A375 (cell line): ENCODE data around the gene SF3B6.

DNA sequence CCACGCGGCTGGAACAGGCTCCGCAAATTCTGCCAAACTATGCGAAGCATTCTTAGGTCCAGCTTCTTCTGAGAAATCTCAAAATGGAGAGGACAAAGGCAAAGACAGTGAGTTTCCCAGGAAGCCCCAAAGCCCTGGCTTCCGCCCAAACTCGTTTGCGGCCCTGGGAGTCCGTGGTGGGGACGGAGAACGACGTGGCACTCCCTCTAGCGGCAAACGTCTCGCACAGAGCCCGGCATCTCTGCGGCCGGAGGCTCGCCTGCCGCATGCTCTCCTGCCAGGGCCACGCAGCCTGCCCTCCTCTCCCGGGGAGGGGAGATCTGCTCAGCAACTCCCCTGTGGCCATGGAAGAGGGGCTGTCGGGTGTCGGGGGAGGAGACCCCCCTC lies 33.5 kb upstream of the KLHL29 start:
- RAMPAGE, long total RNA = no peak

DNA sequence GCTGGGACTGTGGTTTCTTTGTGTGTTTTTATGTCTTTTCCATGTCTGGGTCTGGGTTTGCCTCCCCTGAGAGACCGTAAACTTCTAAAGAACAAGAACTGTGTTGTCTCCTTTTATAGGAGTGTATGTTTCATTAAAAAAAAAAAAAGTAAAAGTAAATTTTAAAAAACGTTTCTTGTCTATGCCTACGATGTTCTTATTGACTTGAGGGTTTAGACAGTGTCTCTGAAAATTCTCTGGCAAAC lies 67.9 kb downstream of the KLHL29 start:
- RAMPAGE, long total RNA = no peak

- RAMPAGE, long total RNA = no peak
These were observed 179.1 kb downstream of the KLHL29 start for GRCh38 chr2:23564206-23564424.

DNA sequence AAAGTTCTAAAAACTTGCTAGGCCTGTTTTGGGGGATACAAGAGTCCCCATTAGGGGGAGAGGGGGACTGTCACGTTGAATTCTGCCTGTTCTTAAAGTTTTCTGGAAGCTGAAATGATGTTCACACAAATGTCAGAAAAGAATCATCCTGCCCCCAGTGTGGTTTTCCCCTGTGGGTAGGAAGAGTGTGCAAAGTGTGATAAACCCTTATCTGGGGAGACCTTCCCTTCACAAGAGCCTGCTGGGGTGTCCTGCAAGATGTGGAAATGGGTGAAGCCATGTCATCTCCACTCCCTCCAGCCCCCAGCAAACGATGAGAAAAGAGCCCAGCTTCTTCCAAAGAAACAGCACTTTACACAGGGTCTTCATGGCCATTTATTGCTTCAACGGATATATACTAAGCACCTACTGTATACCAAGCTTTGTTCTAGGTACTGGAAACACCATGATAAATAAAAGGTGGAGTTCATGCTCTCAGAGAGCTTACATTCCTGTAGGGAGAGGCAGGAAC lies 1.5 kb downstream of the MFSD2B start:
- RAMPAGE, long total RNA = no peak

DNA sequence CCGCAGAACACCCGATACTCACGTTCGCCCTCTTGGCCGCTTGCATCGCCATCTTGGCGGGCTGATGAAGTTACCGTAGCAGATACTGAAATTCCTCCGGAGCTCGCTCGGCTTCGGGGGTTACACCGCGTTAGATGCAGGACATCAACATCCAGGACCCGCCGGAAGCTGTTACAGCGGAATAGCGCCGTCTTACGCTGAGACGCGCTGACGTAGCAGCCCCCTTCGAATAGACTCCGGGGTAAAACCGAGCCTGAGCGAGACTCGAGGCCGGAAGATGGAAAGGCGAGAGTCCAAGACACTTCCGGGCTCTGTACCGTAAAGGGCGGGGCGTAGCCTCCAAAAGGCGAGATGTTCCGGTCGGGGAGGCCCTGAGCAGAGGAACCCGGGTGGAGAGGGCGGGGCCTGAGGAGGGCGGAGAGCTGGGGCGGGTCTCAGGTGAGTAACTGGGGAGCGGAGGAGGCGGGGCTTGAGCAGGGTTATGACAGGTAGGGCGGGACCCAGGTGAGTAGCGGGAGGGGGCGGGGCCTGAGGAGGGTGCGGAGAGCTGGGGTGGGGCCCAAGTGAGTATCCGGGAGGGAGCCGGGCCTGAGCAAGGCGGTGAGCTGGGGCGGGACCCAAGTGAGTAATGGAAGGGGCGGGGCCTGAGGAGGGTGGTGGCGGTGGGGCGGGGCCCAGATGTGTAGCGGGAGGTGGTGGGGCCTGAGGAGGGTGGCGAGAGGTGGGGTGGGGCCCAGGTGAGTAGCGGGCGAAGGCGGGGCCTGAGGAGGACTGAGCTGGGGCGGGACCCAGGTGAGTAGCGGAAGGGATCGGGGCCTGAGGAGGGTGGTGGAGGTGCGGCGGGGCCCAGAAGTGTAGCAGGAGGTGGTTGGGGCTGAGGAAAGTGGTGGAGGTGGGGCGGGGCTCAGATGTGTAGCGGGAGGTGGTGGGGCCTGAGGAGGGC lies at the start of gene SF3B6:
Gene SF3B6, minus strand, starts transcription at position 149 of the 943 bp plus-strand sequence.
- RAMPAGE, long total RNA = start-site peak on the minus strand centred at position 154 of the sequence, 91 bp wide, 700 and 293 reads in 2 replicates

DNA sequence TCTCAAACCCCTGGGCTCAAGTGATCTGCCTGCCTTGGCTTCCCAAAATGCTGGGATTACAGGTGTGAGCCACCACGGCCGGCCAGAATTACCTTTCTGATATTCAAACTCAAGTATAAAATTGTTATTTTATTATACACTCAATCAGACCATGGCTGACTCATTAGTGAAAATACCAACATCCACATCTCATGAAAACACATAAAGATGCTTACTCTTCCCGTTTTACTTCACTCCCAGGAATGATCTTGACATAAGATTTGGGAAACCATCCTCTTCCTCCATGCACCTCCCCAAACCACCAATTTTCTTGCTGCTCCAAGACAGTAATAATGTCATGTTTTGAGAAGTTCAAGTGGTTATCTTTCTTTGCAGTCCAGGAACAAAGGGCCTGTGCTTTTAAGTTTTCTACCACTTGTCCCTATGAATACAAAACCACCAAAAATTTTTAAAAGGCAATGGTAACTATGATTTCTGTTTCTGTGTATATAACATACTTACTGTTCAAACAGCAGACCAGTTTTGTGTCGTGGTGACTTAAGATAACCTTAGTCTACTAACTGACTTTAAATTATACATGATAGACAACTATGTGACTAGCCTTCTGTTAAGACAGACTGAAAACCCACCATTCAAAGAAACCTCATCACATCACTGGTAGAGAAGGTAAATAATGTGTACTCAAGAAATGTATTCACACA lies 83.0 kb downstream of the FAM228A start:
- RAMPAGE, long total RNA = no peak

DNA sequence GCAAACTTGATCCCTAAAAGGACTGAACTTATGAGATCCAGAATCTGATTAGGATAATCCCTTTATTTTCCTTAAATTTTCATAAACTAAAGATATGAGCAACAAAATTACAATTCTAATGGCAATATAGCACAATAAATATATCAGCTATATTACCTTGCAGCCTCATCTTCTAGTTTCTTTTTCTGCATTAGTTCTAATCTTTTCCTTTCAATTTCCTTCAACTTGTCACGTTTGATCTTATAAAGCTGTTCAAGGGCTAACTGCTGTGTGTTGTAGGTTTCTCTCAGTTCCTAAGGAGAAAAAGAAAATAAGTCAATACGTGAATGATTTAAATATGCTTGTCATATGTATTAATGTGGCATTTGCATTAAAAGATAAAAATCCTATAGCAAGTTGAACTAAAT lies 84.8 kb downstream of the ITSN2 start:
- RAMPAGE, long total RNA = no peak

GRCh38 chr2:24303768-24304149 lies 56.6 kb downstream of the ITSN2 start:
- RAMPAGE, long total RNA = no peak

DNA sequence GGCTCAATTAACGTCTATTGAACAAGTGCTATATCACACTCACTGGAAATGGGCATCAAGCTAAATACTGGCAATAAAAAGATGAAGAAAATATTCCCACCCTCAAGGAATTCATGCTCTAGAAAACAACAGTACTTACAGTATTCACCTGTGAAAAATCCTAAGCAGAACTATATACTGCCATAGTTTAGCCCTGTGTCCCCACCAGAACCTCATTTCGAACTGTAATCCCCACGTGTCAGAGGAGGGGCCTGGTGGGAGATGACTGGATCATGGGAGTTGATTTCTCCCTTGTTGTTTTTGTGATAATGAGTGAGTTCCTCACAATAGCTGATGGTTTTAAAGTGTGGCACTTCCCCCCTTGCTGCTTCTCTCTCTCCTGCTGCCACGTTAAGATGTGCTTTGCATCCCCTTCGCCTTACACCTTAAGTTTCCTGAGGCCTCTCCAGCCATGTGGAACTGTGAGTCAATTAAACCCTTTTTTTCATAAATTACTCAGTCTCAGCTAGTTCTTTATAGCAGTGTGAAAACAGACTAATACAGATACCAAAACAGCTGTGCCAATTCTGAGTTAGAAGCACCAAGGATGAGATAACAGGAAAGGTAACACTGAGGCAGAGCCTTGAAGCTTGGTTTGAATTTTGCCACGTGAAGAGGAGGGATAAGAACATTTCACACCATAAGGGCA lies 44.8 kb downstream of the ITSN2 start:
- RAMPAGE, long total RNA = no peak

DNA sequence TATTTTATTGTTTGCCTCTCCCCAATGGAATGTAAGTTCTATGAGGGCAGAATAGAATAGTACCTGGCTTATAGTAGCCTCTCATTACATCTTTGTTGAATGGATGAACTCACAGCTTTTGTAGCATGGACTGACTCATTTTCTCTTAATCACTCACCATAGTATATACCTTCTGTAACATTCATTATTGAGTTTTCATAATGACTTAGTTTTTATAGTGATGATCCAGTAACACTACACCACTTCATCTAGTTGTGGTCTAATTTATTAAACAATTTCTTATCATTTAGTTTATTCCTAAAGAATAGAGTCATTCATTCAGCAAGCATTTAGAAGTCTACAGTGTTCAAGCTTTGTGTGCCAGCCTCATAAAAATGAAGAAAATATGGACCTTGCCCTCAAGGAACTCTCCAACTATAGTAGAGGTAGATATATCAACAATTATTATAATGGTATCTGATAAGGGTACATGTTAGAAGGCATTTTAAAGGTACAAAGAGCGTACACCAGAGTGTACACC lies 31.0 kb downstream of the NCOA1 start:
- RAMPAGE, long total RNA = no peak

- RAMPAGE, long total RNA = no peak
These were observed 127.7 kb downstream of the PTRHD1 start for GRCh38 chr2:24665488-24665940.

GRCh38 chr2:24766441-24767048 lies 26.6 kb downstream of the PTRHD1 start:
- RAMPAGE, long total RNA = no peak

DNA sequence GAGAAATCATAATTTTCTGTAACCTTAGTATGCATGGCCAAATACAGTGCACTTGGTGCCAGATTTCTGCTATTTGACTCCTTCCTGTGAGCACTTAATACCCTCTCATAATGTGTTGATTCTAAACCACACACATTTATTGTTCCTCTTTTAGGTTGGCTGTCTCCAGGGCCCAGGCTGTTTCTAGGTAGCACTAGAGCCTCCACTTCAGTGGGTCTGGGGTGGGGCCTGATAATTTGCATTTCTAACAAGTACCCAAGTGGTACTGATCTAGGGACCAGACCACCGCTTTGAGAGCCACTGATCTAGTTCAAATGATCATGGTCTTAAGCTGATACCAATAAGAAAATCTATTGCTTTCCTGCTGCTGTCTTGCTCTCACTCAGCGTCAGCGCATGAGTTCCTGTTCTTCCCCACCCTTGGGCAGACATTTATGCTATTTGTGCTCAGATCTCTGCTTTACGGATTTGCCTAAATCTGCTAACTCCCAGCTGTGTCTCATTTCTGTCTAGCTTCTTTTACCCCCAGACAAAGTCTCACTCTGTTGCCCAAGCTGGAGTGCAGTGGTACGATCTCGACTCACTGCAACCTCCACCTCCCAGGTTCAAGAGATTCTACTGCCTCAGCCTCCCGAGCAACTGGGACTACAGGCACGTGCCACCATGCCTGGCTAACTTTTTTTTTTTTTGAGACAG lies 7.3 kb downstream of the PTRHD1 start:
- RAMPAGE, long total RNA = no peak

DNA sequence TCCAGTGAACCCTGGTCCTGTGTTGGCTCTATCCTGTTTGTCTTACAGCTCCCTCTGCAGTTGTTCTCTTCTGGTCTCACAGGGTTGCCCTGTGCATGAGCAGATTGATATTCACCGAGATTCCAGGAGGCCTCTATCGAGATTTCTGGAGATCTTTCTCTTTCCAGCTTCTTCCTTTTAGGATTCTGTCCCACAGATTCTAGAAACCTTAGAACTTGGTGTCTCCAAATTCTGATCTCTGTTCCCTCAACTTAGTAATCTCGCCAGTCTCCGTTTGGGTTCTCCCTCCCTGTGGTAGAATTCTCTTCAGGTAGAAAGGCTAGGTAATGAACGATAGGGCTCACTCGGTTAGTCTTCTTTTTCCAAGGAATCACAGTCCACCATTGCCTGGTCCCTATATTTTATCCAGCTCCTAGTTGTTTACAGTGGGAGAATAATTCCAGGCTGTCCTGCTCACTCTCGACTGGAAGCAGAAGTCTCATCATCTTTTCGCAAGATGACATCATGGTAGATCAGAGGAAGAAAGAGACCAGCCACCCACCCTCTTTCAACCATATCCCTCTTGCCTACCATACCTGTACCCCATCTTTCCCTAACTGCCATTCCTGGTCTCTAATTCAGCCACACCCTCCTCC lies 23.3 kb downstream of the ADCY3 start:
- RAMPAGE, long total RNA = no peak

GRCh38 chr2:25062253-25062761 lies 20.4 kb downstream of the EFR3B start:
- RAMPAGE, long total RNA = no peak

DNA sequence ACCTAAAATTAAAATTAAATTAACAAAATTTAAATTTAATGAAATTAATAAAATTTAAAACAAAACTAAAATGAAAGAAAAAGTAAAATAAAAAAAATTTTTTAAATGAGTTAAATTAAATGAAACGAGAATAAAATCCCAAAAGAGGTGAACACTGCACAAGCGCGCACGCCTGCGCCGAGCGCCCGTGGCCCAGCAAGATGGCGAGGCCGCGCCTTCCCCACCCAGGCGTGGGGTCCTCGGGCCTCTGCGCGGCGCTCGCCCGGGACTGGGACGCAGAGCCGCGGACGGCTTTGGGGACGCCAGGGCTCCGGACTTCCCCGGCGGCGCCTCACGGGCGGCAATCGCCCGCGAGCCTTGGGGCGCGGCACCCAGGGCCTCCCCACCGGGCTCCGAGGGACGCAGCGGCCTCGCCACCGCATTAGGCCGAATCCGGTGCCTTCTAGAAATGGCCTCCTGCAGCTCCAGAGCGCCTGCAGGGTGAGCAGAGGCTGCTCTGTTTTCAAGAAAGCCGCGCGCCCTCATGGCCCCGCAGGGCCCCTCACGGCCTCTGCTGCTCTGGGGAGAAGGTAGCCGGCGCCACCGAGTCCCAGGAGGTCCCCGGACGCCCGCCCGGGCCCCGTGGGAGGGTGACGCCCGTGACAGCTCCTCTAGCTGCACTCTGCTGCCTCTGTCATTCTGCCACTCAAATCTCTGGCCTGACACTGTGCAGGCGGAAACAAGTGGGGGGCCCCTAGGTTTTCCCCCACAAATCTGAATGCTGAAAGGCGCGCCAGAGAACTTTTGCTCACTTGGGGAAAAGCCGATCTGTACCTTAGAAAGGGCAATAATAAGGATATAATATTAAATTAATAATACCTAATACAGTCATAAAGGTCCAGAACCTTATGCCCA lies 35.9 kb upstream of the POMC start:
- RAMPAGE, long total RNA = no peak

- RAMPAGE, long total RNA = no peak
These were observed 27.8 kb downstream of the DNMT3A start for GRCh38 chr2:25313964-25314263.

GRCh38 chr2:25347539-25347895 lies 5.8 kb upstream of the DNMT3A start:
- RAMPAGE, long total RNA = no peak

GRCh38 chr2:25749825-25750649 lies 76.7 kb upstream of the DTNB start:
- RAMPAGE, long total RNA = no peak

DNA sequence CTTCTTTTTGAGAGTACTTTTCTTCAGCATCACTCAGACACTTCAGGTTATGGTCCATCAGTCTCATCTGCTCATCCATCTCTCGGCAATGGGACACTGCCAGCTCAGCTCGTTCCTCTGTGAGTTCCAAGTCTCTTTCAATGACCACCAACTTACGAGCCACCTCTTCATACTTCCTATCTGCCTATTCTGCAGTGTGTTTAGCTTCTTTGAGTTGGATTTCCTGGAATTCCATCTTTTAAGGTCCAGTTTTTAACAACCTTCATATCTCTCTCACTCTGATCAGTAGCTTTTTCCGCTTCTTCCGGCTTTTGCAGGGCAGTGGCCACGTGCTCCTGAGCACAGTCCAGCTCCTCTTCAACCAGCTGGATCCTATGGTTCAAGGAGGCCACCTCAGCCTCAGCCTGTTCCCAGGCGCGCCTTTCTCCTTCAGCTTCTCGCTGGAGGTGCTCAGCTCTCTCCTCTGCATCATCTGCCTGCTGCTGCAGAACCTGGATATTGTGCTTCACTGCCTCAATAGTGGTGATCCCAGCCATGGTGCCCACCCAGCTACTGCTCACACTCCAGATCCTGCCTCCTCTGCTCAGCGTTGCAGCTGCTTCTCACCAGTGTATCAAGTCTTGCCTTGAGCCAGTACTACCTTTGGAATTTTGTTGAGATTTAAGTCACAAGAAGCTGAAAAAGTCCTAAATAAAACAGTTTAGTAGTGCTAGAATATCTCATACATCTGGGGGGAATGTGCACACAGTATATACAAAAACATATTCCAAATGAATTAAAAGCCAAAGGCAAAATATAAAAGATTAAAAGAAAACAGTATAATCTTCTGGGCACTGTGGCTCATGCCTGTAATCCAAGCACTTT lies 67.9 kb downstream of the ASXL2 start:
- RAMPAGE, long total RNA = no peak